ENCODE measurements around the gene PRRG1.

DNA sequence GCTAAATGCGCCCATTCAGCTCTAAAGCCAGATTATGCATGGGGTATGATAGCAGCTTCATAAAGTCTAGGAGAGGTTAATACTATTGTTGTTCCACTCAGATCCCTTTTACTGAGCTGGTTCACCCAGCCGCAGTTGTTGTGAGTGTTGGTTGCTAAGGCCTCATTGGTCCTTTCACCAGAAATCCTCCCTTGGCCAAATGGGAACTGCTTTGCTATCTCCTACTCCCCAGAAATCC, 266.0 kb upstream of the FTHL17 start:
- PRO-cap: no peak
- RAMPAGE, long total RNA, 5 experiments: no peak in any of the 5 experiments
- RRBS: no CpG with 5 or more reads among the region's 2 CpGs

DNA sequence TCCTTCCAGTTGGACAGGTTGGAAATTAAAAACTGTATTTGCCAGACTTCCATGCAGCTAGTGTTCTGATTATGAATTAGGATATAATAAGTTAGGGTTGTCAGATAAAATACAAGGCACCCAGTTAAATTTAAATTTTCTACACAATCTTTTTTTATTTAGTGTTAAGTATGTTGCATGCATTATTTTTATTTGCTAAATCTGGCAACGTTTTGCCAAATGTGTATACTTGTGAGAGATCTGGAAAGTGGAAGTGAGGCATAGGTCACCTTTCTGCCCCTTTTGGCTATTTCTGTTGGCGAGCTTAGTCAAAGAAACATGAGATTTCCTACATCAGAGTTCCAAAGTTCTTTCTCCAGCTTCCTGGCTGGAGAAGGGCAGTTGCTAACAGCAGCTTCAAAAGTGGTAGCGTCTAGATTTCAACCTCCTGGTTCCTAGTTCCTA, 455.5 kb upstream of the FTHL17 start:
- PRO-cap: no peak
- RAMPAGE, long total RNA, 5 experiments: no peak in any of the 5 experiments
- RRBS: no CpG with 5 or more reads among the region's 3 CpGs

- PRO-cap: no peak
- RAMPAGE, long total RNA, 5 experiments: start-site peak on the minus strand in 1 of 5 experiments, at chrX:32348471-32348515 at its widest, 21 reads per replicate
Observed at GRCh38 chrX:32348319-32348640, 863.1 kb downstream of the DMD start.

- PRO-cap: no peak
- RAMPAGE, long total RNA, 5 experiments: no peak in any of the 5 experiments
- RRBS: 33% methylated on average over 23 of the region's 94 CpGs
Observed at GRCh38 chrX:36962892-36963936, 45.0 kb upstream of the FAM47C start.

DNA sequence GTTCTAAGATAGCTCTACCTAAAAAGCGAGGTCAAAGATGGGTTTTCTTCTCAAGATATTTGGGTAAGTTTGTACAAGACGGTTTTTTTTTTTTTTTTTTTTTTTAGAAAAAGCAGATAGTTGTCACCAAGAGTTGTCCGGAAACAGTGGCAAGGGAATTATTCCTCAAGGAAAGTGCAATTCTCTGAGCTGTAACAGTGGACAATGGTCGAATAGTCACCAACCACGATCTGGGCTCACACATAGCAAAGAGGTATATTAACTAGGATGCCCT, 650 bp upstream of the PRRG1 start:
- PRO-cap: no peak
- RAMPAGE, long total RNA, 5 experiments: no peak in any of the 5 experiments
- RRBS: no CpG with 5 or more reads among the region's 5 CpGs

DNA sequence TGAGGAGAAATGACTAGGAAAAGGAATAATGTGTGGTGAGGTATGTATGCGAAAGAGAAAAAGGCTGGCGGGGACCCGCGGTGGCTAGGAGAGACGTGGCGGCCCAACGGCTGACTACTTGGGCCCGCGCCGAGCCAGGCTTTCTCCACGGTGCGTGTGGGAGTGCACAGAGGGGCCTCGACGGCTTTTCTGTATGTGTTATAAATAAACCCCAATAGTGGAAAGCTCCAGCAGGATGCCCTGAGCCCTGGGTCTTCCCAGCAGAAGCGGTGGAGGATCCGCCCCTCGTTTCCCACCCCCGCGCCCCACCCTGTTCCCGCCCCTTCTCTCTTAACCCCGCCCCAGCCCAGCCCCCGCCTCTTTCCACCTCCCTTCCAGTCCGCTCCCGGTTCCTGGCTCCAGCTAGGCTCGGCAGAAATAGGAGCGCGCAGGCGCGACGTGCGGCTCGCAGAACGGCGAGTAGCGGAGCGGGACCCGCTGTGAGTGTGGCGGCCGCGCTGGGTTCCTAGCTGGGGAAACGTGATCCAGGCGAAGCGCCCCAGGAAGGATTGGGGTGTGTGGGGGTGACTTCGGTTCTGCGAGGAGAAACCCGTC, at the start of gene PRRG1:
Gene PRRG1 (plus strand): TSS at position 448 of the 594 bp plus-strand sequence.
- PRO-cap: bidirectional peak, plus-strand start at position 448 of the sequence, minus-strand start at position 264 of the sequence
- RAMPAGE, long total RNA, 5 experiments: start-site peak on the plus strand in 5 of 5 experiments, centred at positions 426 to 438 of the sequence, 62 to 395 reads per replicate
- RRBS: no CpG with 5 or more reads among the region's 46 CpGs

GRCh38 chrX:38880384-38880840, 79.2 kb downstream of the MID1IP1 start:
- PRO-cap: unidirectional peak, minus-strand start at chrX:38880628; unidirectional peak, minus-strand start at chrX:38880639
- RAMPAGE, long total RNA, 5 experiments: no peak in any of the 5 experiments
- RRBS: no CpG with 5 or more reads among the region's 3 CpGs

- PRO-cap: no peak
- RAMPAGE, long total RNA, 5 experiments: no peak in any of the 5 experiments
- RRBS: no CpG with 5 or more reads among the region's 36 CpGs
Observed at GRCh38 chrX:39518465-39519495, 579.0 kb downstream of the BCOR start.

DNA sequence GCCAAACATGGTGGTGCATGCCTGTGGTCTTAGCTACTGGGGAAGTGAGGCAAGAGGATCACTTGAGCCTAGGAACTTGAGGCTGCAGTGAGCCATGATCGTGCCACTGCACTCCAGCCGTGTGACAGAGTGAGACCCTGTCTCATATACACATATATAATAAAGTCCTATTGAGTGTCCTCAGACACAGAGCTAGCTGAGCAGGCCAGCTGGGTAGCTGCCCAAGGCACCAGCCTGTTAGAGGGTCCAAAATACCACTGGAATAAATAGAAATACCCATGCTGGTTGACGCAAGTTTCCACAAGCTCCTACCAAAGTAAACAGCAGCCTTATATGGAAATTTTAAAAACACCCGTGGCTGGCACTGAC, 348.7 kb downstream of the BCOR start:
- PRO-cap: no peak
- RAMPAGE, long total RNA, 5 experiments: no peak in any of the 5 experiments
- RRBS: no CpG with 5 or more reads among the region's 4 CpGs

DNA sequence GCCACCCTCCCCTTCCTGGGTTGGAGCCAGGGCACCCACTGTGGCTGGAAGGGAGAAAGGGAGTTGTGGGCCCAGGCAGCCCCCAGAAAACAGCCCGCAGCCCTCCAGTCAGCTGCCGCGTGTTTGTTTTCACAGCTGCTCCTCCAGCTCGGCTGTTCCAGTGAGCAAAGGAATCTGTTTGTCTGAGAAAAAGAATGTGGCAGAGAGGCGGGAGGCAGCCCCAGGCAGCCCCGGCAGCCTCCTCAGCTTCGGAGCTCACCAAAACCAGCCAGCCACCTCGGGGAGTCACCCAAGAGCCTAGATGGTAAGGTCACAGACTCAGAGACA, 338.2 kb downstream of the BCOR start:
- PRO-cap: bidirectional peak, plus-strand start at position 185 of the sequence, minus-strand start at position 162 of the sequence
- RAMPAGE, long total RNA, 5 experiments: no peak in any of the 5 experiments
- RRBS: 25% methylated on average over 2 of the region's 8 CpGs

- PRO-cap: unidirectional peak, minus-strand start at chrX:39860417
- RAMPAGE, long total RNA, 5 experiments: no peak in any of the 5 experiments
- RRBS: no CpG with 5 or more reads among the region's 10 CpGs
Observed at GRCh38 chrX:39860202-39861010, 237.4 kb downstream of the BCOR start.

DNA sequence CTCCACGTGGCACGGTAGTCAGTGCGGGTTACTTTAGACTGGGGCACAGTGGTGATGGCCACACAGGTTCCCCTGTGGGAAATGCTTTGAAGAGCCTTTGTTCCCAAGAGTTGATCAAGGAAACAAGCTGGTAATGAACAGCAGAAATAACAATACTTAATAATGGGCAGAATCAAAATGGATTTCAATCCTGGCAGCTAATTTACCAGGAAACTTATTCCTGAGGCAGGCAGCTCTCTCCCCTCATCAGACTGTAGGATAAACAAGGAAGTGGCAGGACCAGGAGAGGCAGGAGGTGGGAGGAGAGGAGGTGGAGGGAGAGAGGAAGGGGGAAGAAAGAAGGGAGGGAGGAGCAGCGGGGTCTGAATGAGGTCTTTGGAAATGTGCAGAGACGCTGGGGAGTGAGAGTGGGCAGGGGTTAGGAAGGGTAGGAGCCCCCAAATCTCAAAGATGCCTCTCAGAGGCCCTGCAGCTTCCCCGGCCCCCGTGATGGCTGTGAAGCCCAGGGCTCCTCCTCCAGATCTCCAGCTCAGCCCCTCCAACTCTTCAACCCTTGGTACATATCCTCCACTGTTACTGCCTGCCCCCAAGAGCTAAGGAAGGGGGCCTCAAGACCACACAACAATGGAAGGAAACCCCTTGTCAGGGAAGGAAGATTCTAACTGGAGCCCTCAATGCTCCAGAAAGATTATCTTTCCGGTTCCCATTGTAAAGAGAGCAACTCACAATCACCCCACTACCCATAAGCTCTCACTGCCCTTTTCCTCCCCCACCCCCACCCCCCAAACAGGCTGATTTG, 231.4 kb downstream of the BCOR start:
- PRO-cap: unidirectional peak, minus-strand start at position 253 of the sequence
- RAMPAGE, long total RNA, 5 experiments: no peak in any of the 5 experiments
- RRBS: no CpG with 5 or more reads among the region's 8 CpGs

GRCh38 chrX:39907933-39908903, 189.5 kb downstream of the BCOR start:
- PRO-cap: no peak
- RAMPAGE, long total RNA, 5 experiments: no peak in any of the 5 experiments
- RRBS: no CpG with 5 or more reads among the region's 20 CpGs

DNA sequence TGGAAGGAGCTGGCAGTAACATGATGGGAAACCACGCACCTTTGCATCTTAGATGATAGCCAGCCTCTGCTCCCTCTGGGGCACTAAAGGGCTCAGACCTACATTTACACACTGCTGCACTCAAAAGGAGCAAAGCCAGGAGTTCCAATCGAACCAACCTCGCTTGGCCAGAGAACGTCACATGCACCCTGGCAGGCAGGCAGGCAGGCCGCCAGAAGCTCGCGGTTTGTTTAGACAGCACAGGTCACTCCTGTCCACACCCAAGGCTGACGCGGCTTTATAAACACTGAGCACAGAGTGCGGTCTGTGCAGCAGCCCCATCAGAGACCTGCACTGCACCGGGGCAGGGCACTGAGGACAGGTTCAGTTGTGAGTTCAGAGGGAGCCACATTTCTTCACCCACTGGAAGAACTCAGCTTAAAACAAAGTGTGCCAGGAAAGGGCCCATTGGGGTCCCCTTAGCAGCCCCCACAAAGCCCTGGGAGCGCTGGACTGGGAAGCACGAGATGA, 143.9 kb downstream of the BCOR start:
- PRO-cap: unidirectional peak, plus-strand start at position 333 of the sequence; unidirectional peak, plus-strand start at position 368 of the sequence
- RAMPAGE, long total RNA, 5 experiments: no peak in any of the 5 experiments
- RRBS: no CpG with 5 or more reads among the region's 13 CpGs

- PRO-cap: no peak
- RAMPAGE, long total RNA, 5 experiments: no peak in any of the 5 experiments
- RRBS: 30% methylated on average over 49 of the region's 72 CpGs
Observed at GRCh38 chrX:40005160-40005938, 92.4 kb downstream of the BCOR start.

- PRO-cap: no peak
- RAMPAGE, long total RNA, 5 experiments: start-site peak on the minus strand in 2 of 5 experiments, at chrX:40070774-40071280 at its widest, 9 to 29 reads per replicate
- RRBS: no CpG with 5 or more reads among the region's 8 CpGs
Observed at GRCh38 chrX:40070888-40071216, 26.9 kb downstream of the BCOR start.

DNA sequence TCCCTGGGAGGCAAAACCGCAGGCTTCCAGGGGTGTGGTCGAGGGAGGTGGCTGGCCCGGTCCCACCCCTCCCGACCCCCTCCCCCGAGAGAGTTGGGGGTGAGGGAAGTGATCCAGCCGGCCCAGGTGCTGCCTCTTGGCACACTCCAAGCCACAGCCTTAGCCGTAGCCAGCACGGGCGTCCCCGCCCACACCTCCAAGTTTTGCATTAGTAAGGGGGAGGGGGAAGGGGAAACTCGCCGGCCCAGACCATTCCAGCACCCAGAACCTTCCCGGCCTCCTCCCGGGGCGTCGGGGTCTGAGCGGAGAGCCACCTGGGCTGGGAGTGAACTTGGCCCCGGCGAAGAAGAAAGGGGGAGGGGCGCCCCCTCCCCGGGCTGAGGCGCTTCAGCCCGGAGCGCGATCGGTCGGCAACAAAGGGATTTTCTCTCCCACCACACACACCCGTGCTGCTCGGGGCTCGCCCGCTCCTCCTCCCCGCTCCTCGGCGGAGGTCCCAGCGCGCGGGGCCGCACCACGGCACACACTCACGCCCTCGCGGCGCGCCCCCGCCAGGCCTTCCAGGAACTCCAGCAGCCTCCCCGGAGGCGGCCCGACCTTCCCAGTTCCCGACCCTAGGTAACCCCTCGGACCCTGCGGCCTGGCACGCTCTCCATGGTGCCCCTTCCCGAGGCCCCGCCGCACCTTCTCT, 14.4 kb downstream of the BCOR start:
- PRO-cap: no peak
- RAMPAGE, long total RNA, 5 experiments: no peak in any of the 5 experiments
- RRBS: 9% methylated on average over 15 of the region's 55 CpGs

GRCh38 chrX:40085703-40086578, 11.8 kb downstream of the BCOR start:
- PRO-cap: bidirectional peak, plus-strand start at chrX:40085984, minus-strand start at chrX:40085915
- RAMPAGE, long total RNA, 5 experiments: no peak in any of the 5 experiments
- RRBS: no CpG with 5 or more reads among the region's 16 CpGs

GRCh38 chrX:40095589-40095905, 2.2 kb downstream of the BCOR start:
- PRO-cap: no peak
- RAMPAGE, long total RNA, 5 experiments: no peak in any of the 5 experiments
- RRBS: 9% methylated on average over 16 of the region's 26 CpGs

GRCh38 chrX:40105175-40105604, 7.4 kb upstream of the BCOR start:
- PRO-cap: bidirectional peak, plus-strand start at chrX:40105261, minus-strand start at chrX:40105094; bidirectional peak, plus-strand start at chrX:40105410, minus-strand start at chrX:40105356
- RAMPAGE, long total RNA, 5 experiments: no peak in any of the 5 experiments
- RRBS: 12% methylated on average over 19 of the region's 51 CpGs